Measurements from ENCODE around the genes TMEM119 and UNG.

DNA sequence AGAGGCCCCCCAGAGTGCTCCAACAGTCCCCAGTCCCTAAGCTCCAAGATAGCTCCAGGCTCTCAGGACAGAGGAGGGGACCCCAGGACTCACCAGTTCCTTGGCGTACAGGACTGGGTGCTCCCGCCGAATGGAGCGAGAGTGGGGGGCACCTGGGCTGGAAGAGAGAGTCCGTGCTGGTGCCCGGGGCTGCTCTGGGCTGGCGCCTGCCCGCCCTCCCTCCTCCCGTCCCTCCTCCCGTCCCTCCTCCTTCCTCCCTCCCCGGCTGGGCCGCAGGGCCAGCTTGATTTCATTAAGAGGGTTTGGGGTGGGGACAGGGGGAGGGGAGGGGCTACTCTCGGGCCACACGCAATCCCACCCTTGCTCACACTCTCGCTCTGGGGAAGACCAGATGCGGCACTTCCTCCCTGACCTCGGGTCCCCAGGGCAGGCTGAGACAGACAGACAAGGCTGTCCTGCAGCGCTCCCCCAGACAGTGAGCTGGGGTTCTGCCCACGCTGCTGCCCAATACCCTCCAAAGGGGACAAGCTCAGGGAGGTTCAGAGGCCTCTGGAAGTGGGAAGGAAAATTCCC is at the start of gene TMEM119:
TSS of gene TMEM119 (minus strand) at position 208 of the 573 bp plus-strand sequence.
- RAMPAGE, long total RNA, result no peak
- RRBS, result 31% methylated on average over 5 of the region's 19 CpGs

- RAMPAGE, long total RNA, result no peak
- RRBS, result 52% methylated on average over 1 of the region's 15 CpGs
Observed at GRCh38 chr12:108628356-108629208, 5.1 kb downstream of the SELPLG start.

- RAMPAGE, long total RNA, result no peak
- RRBS, result no CpG with 5 or more reads among the region's 14 CpGs
Observed at GRCh38 chr12:108648193-108649152, 14.8 kb upstream of the SELPLG start.

DNA sequence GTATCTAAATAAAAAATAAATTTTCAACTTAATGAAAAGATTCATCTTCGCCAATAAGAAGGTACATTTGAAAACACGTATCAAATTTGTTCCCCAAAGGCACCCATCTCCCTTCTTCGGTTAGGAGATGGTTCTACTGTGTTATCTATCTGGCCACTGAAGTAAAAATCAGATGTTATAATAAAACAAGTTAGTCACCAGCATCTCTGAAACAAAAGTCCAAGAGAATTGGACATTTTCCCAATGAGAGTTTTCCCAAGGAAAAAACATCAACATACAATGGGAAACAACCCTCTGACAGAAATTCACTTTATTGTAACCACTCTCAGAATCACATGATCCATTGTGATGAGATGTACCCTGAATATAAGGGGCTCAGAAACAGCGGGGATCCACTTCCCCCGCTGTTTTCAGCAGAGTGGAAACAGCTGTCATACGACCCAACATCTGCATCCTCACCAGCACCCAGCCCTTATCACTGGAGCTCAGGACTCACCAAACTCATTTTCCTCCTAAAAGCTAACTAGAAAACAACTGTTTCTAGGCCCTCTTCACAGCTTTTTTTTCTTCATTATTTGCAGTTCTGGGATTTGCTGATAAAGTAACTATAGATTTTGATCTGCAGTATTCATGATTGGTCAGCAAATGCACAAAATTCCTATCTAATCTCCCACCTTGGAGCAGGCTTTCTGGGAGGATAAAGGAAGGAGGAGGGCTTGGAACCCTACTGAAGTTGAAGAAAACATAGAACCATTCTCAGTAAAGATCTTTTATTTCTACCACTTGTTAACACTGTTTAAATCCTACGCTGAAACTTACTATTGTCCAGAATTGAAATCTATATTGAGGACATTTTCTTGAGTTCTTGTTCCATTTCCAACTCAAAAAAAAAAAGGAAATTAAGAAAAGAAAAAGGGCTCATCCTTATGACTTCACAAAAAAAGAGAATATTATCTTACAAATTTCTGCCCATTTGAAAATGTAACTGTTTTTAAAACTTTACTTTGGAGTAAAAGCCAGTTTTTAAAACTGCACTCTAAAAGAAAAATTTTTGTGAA is 31.2 kb downstream of the CORO1C start:
- RAMPAGE, long total RNA, result no peak
- RRBS, result no CpG with 5 or more reads among the region's 7 CpGs

- RAMPAGE, long total RNA, result no peak
- RRBS, result no CpG with 5 or more reads among the region's 2 CpGs
Observed at GRCh38 chr12:108721223-108721586, 10.1 kb downstream of the CORO1C start.

DNA sequence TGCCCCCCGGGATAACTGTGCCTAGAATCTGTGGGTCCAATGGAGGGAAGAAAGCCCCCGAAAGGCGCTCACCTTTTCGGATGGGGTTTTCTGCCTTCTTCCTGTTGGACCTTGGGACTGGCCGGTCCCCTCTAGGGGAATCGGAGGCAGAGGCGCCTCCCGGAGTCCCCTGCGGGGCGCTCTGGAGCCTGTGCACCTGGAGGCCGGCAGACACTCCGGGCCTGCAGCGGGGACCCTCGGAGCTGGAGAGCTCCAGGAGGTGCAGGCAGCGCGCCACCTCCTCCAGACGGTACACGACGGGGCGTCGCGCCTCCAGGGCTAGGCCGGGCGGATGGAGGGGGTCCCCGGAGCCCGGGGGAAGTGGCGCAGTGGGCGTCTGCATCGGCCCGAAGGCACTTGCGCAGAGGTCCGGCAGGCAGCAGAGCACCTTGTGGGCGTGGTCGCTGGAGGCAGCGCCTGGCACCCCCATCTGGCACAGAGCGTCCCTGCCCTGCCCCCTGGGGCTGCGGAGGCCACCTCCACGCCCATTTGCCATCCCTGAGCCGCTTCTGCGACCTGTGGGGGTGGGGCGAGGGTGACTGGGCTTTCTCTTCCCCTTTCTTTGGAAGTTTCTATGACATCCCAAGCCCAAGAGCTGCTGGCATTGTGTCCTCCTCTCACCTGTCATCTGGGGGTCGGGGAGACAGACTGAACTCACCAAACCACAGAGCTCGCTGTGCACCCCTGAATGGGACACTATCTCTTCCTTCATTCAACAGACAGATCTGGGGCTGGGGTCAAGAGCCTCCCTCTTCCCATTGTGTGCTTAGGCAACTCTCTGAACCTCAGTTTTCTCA is 37.4 kb upstream of the CORO1C start:
- RAMPAGE, long total RNA, result no peak
- RRBS, result 6% methylated on average over 23 of the region's 43 CpGs

- RAMPAGE, long total RNA, result no peak
- RRBS, result no CpG with 5 or more reads among the region's 13 CpGs
Observed at GRCh38 chr12:108800378-108800968, 56.9 kb downstream of the SSH1 start.

- RAMPAGE, long total RNA, result no peak
- RRBS, result no CpG with 5 or more reads among the region's 4 CpGs
Observed at GRCh38 chr12:108823862-108824253, 33.5 kb downstream of the SSH1 start.

GRCh38 chr12:108825985-108826837 is 31.2 kb downstream of the SSH1 start:
- RAMPAGE, long total RNA, result no peak
- RRBS, result 5% methylated on average over 3 of the region's 19 CpGs

DNA sequence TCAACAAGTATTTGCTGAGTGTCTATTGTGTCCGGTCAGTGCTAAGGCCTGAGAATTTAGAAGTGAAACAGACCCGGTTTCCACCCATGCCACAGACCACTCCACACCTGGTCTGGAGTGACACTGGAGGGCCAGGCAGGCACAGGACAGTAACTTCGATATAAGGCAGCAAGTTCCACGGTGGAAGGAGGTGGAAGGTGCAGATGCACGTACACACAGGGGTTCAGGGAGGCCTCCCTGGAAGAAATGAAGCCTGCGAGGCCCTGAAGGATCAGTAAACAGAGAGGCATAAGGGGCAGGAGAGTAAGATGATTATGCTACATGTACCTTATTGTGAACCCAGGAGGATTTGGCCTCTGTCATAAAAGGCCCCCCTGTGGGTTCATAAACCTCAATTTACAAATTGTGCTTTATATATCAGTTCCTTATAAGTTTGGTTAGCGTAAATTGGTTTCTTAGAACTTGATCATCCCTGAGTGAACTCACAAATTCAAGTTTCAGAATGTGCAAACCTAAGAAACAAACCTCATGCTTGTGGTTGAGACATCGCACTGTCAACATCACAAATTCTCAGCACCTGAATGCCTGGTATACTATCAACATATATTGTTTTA is 25.9 kb downstream of the SSH1 start:
- RAMPAGE, long total RNA, result no peak
- RRBS, result no CpG with 5 or more reads among the region's 8 CpGs

- RAMPAGE, long total RNA, result no peak
- RRBS, result no CpG with 5 or more reads among the region's 22 CpGs
Observed at GRCh38 chr12:108832549-108833778, 24.4 kb downstream of the SSH1 start.

DNA sequence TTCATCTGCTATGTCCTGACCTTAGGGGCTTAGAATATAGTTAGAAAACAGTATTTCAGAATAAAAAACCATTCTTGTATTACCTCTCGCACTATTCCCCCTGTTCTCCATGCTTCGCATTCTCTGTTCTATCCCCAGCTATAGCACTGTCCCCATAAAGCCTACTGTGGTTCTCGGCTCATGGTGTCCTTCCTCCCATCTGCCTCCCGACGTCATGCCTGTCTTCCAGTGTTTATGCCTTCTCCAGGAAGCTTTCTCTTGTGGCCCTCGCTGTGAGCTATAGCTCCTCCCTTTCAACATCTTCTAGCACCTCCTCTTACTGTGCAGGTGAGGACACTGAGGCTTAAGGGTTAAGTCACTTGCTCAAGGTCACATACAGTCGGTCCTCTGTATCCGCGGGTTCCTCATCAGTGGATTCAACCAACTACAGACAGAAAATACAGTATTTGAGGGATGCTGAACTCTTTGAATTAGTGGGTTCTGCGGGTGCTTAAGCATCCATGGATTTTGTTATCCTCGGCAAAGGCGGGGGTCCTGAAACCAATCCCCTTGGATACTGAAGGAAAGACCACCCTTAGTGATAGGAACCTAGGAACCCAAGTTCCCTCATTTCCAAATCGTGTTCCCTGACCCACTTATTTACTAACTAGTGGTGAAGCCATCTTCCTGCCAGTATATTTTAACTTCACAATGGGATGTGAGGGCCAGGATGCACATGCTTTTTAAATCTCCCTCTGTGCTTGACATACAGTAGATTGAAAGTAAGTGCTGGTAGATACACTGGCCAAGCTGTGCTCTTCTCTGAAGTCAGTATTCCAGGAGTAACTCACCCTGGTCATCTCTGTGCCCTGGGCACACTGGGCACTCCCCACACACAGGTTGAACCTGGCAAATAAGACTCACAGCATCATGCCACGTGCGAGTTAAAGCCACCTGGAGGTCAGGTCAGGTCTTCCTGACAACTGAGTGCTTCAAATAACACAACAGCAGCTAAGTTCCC is 23.0 kb downstream of the SSH1 start:
- RAMPAGE, long total RNA, result no peak
- RRBS, result no CpG with 5 or more reads among the region's 15 CpGs

- RAMPAGE, long total RNA, result no peak
- RRBS, result under 1% methylated on average over 4 of the region's 33 CpGs
Observed at GRCh38 chr12:108856206-108857207, 876 bp downstream of the SSH1 start.

DNA sequence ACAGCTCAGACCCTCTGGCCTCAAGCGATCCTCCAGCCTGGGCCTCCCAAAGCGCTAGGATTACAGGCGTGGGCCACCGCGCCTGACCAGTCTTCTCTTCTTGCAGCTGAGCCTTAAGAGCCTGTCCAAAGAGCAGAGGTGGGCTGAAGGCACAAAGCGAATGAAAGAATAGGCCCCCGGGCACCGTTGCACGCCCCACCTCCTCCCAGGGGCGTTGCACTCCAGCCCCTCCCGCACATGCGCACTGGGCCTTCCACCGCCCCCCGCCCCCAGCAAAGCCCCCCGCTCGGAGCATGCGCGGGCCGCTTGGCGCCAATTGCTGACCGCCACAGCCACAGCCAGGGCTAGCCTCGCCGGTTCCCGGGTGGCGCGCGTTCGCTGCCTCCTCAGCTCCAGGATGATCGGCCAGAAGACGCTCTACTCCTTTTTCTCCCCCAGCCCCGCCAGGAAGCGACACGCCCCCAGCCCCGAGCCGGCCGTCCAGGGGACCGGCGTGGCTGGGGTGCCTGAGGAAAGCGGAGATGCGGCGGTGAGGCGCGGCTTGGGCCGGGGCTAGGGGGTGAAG is at the start of gene UNG:
TSS of gene UNG (plus strand) at position 315 of the 565 bp plus-strand sequence.
- RAMPAGE, long total RNA, result start-site peak on the plus strand centred at position 331 of the sequence, 24 bp wide, 84 and 34 reads in 2 replicates
- RRBS, result 2% methylated on average over 18 of the region's 44 CpGs

- RAMPAGE, long total RNA, result no peak
- RRBS, result no CpG with 5 or more reads among the region's 5 CpGs
Observed at GRCh38 chr12:109113054-109113728, 3.2 kb upstream of the ACACB start.

DNA sequence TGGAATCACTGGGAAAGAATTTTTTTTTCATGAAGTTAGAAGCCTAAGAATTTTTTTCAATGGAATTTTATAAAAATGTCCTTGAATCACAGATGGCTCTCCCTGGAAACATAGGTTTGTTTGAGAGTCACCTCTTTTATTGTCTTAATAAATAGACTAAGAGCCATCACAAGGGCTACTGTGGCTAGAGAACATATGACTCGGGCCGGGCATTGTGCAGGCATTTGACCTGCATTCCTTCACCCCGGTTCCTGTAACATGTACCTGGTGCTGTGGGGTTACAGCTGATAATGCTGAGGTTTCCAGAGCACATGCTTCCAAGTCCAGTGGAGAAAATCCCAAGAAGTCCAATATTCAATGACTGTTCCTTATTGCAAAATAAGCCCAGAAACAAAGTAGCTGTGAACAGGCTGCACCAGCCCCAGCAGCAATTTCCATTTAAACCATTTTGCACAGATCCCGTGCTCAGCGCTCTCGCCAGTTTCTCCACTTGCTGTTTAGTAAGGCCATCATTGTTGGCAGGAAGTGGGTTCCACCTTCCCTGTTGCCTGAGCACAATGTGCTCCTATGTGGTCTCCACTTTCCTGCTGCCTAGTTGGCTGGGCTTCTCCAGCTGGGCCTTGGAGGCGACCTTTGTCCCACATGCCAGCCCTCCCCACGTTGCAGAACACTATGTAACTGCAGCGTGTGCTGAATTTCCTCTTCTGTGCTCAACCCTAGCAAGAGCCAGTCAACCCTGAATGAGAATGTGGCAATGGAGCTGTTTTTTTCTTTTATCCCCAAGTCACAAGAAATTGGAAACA is 838 bp upstream of the ACACB start:
- RAMPAGE, long total RNA, result no peak
- RRBS, result no CpG with 5 or more reads among the region's 9 CpGs

DNA sequence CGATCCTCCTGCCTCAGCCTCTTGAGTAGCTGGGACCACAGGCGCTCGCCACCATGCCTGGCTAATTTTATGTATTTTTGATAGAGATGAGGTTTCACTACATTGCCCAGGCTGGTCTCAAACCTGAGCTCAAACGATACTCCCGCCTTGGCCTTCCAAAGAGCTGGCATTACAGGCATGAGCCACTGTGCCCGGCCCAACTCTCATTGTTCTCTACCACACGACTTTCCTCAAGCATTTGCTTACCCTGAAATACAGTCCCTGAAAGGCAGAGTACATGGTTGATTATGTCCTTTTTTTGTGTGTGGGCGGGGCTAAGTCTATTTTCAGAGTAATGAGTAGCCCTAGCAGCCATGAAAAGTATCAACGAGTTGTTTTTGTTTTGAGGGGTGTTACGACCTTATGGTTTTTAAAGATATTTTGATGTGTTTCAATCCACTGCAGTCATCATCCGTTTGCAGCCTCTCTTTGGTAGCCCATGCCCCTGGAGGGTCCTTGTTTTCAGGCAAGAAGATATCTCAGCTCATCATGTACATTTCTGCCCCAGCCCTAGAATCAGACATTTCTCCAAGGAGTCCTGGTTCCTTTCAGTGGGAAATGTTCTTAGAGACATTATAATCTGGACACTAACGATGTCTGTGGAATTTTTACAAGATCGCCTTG is 8.6 kb downstream of the ACACB start:
- RAMPAGE, long total RNA, result no peak
- RRBS, result no CpG with 5 or more reads among the region's 13 CpGs

DNA sequence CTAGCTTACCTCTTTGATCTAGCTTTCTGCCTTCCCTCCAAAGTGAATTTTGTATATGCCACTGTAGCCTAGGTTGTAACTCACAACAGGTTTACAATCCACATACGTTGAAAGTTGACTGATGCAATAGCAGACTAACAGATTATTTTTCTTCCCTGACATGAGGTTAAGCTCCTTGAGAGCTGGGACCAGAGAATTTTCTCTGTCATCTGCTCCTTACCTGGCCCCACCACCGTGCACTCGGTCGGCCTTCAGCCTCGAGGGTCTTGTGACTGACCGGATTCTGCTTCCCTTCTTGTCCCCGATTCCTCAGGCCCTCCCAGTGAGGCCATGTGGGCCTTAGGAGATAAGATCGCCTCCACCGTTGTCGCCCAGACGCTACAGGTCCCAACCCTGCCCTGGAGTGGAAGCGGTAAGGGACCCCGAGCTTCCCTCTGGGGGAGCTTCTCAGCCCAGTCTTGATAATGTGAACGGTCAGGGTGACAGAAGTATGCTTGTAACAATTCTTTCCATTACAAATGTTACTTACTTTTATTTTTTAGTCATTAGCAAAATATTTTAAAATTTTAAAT is 57.5 kb downstream of the ACACB start:
- RAMPAGE, long total RNA, result no peak
- RRBS, result no CpG with 5 or more reads among the region's 14 CpGs

- RAMPAGE, long total RNA, result no peak
- RRBS, result no CpG with 5 or more reads among the region's 6 CpGs
Observed at GRCh38 chr12:109457978-109458561, 19.0 kb downstream of the KCTD10 start.

- RAMPAGE, long total RNA, result no peak
- RRBS, result no CpG with 5 or more reads among the region's 9 CpGs
Observed at GRCh38 chr12:109458658-109459226, 18.4 kb downstream of the KCTD10 start.